MCF 10A (cell line): ENCODE results near the genes RBM44 and ASB1.

- PRO-cap, result no peak
- RRBS, result no CpG with 5 or more reads among the region's 26 CpGs
Measured at GRCh38 chr2:237700463-237701707, 73.5 kb downstream of the LRRFIP1 start.

GRCh38 chr2:237727384-237727748 lies 71.2 kb upstream of the RBM44 start:
- PRO-cap, result no peak
- RRBS, result no CpG with 5 or more reads among the region's 5 CpGs

GRCh38 chr2:237765952-237766914 lies 32.3 kb upstream of the RBM44 start:
- PRO-cap, result no peak
- RRBS, result no CpG with 5 or more reads among the region's 12 CpGs

- PRO-cap, result no peak
- RRBS, result no CpG with 5 or more reads among the region's 1 CpG
Measured at GRCh38 chr2:237785199-237785548, 13.4 kb upstream of the RBM44 start.

DNA sequence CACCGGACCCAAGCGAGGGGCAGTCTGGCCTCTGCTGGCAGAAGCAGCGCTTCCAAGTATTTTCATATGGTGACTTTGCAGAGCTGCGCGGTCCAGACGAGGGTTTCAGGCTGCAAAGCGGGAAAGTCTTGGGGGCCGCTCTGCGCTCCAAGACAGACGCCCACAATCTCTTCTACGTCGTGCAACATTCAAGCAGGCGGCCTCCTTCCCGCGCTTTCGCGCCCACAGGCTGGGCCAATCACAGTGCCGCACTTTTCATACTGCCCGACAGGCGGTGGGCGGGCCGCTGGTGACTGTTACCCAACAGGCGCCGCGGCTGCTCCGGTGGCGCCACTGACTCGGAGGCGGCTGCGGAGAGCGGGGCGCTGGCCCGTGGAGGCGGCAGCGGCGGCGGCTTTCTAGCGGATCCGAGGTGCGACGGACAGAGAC lies at the start of gene RBM44:
Gene RBM44, plus strand, starts transcription at position 330 of the 429 bp plus-strand sequence.
- PRO-cap, result no peak
- RRBS, result 94% methylated on average over 1 of the region's 41 CpGs

DNA sequence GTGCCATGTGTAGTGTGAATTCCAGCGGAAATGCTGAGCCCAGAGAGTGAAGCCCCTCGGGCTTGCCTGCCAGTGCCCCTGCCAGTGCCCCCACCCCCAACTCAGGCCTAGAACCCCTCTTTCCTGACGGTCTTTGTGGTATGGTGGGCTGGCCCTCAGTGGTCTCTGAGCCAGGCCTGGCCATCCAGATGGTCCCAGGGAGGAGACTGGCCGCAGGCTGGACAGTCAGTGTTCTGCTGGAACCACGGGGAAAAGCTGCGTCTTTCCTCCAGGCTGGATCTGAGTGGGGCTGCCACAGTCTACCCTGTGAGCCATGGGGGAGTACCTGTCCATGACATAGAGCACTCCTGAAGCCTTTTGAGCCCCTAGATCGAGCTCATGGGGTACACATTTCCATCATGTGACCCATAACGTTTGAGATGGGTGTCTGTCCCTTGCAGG lies 3.2 kb downstream of the RAMP1 start:
- PRO-cap, result no peak
- RRBS, result no CpG with 5 or more reads among the region's 8 CpGs

GRCh38 chr2:237895497-237896516 lies 36.4 kb downstream of the RAMP1 start:
- PRO-cap, result bidirectional peak, plus-strand start at chr2:237896421, minus-strand start at chr2:237896278
- RRBS, result 47% methylated on average over 3 of the region's 28 CpGs

DNA sequence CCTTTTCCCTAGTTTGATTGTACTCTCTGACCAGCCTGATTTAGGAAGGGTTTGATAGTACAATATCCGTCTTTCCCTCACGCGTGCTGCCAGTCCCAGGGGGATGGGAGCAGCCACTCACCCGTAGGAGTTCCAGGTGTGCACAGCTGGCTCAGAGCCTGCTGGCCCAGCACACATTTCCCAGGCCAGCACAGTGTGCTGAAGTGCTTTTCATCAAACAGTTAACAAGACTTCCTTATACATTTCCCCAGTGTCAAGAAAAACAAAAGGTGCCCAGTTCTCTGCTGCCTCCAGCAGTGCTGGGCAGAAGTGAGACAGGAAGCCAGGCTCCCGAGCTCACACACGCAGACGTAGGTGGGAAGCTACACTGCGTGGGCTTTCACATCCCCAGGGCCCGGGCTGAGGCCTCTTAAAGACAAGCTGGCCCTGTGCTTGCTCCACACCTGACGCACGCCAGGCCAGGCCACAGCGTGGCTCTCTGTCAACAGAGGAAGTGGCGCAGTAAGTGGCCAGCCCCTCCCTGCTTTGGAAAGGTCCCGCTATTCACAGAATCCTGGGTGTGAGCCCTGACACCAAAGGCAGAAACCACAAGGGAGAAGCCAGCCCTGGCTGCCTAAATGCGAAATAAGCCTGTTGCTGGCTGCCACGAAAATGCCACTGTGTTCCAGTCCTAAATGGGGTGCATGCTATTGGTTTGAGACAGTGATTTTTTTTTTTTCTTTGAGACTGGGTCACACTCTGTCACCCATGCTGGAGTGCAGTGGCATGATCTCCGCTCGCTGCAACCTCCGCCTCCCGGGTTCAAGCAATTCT lies 39.1 kb downstream of the RAMP1 start:
- PRO-cap, result bidirectional peak, plus-strand start at position 466 of the sequence, minus-strand start at position 477 of the sequence
- RRBS, result no CpG with 5 or more reads among the region's 20 CpGs

DNA sequence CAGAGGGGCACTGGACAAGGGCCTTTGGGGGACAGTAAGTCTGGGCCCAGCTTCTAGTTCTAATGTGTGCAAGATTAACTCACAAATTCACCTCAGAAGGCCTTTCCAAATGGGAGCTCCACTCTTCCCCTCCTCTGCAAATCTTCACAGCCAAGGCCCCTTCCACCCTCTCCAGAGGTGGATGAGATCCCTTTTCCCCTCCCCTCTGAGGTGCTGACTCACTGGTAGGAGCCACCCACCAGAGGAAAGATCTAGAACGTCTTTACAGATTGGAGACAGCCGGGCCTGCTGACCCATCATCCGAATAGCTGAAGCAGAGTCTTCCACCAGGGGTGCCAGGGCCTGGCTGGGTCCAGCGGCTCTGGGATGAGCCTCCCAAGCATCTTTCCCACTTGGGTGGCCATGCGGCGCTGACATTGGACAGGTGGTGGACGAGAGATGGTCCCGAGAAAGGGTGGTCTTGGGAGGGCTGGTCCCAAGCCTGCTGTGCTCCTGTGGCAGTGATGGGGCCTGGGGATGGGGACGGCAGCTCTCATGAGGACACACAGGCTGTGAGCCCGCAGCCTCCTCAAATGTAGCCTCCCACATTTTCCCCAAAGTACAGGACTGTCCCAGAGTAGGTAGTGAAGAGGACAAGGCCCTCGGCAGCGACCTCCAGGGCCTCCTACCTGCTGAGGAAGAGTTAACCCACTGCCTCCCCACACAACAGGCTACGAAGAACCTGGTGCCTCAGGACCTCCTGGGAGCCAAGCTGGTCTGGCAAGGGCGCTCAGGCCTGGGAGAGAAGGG lies 9.1 kb downstream of the ERFE start:
- PRO-cap, result no peak
- RRBS, result no CpG with 5 or more reads among the region's 14 CpGs

GRCh38 chr2:238231203-238231418 lies 8.7 kb downstream of the HES6 start:
- PRO-cap, result no peak
- RRBS, result no CpG with 5 or more reads among the region's 16 CpGs

- PRO-cap, result no peak
- RRBS, result no CpG with 5 or more reads among the region's 14 CpGs
Measured at GRCh38 chr2:238260500-238260987, 20.7 kb upstream of the HES6 start.

- PRO-cap, result bidirectional peak, plus-strand start at chr2:238288978, minus-strand start at chr2:238288794
- RRBS, result 1% methylated on average over 5 of the region's 98 CpGs
Measured at GRCh38 chr2:238288743-238289864, 694 bp upstream of the PER2 start.

GRCh38 chr2:238306417-238306902 lies 13.9 kb upstream of the TRAF3IP1 start:
- PRO-cap, result no peak
- RRBS, result no CpG with 5 or more reads among the region's 7 CpGs

DNA sequence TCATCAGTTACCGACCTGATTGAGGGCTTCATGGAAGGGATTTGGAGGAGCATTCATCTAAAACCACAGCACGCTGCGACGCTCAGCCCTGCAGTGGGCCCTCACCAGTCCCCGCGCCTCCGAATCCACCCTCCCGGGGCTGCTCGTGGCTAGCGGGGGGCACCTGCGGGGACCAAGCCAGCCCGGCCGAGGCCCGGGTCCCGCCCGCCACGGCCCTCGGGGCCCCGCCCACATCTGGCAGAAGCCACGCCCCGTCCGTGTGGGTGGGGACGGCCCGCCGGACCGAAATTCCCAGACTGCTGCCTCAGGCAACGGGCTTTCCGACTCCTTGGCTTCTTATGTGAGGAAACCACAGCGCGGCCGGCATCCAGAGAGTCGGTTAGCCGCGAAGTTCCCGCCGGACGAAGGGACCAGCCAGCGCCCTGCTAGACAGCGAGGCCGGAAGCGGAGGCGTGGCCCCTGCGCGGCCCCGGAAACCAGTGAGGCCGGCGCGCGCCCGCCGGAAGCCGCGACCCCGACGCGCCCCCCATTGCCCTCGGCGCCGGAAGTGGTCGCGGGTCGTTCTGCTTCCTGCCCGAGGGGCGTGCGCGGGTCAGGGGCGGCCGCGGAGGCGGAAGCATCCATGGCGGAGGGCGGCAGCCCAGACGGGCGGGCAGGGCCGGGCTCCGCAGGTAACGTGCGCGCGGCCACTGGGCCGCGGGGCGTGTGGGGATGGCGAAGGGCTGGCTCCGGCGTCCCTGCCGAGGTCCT lies at the start of gene ASB1:
Gene ASB1, plus strand, starts transcription at position 479 of the 750 bp plus-strand sequence.
- PRO-cap, result bidirectional peak, plus-strand start at position 316 of the sequence, minus-strand start at position 218 of the sequence; bidirectional peak, plus-strand start at position 479 of the sequence, minus-strand start at position 446 of the sequence
- RRBS, result under 1% methylated on average over 49 of the region's 87 CpGs

GRCh38 chr2:238449841-238450856 lies 23.4 kb downstream of the ASB1 start:
- PRO-cap, result no peak
- RRBS, result no CpG with 5 or more reads among the region's 20 CpGs

- PRO-cap, result no peak
- RRBS, result no CpG with 5 or more reads among the region's 11 CpGs
Measured at GRCh38 chr2:238852024-238852779, 4.3 kb downstream of the TWIST2 start.

- PRO-cap, result no peak
- RRBS, result no CpG with 5 or more reads among the region's 14 CpGs
Measured at GRCh38 chr2:238883146-238883643, 35.3 kb downstream of the TWIST2 start.

DNA sequence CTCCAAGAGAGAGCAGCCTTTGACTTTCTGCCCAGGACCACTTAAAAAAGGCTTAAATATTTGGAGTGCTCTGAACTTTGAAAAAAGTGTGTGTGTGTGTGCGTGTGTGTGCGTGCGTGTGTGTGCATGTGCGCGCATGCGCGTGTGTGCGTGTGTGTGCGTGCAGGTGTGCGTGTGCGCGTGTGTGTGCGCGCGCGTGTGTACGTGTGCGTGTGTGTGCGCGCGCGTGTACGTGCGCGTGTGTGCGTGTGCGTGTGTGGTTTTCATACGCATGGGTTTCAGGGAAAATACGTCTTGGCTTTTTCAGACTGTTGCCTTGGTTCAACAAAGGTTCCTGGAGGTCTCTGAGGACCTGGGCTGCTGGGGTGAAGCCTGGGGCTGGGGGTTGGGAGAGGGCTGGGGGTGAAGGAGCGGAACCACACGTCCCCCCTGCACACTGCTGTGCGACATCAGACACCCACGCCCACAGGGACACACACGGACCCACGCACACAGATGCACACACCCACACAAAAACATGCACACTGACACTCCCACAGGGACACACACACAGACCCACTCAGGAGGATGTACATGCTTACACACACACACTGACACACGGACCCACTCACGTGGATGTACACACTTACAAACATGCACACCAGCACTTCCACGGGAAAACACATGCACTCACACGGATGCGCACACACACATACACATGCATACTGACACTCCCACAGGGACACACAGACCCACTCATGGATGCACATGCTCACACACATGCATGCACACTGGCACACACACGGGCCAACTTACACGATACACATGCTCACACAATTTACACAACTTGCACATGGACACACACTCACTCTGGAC lies 58.1 kb downstream of the TWIST2 start:
- PRO-cap, result no peak
- RRBS, result no CpG with 5 or more reads among the region's 42 CpGs

- PRO-cap, result no peak
- RRBS, result 14% methylated on average over 1 of the region's 19 CpGs
Measured at GRCh38 chr2:239112997-239113833, 265.3 kb downstream of the TWIST2 start.

DNA sequence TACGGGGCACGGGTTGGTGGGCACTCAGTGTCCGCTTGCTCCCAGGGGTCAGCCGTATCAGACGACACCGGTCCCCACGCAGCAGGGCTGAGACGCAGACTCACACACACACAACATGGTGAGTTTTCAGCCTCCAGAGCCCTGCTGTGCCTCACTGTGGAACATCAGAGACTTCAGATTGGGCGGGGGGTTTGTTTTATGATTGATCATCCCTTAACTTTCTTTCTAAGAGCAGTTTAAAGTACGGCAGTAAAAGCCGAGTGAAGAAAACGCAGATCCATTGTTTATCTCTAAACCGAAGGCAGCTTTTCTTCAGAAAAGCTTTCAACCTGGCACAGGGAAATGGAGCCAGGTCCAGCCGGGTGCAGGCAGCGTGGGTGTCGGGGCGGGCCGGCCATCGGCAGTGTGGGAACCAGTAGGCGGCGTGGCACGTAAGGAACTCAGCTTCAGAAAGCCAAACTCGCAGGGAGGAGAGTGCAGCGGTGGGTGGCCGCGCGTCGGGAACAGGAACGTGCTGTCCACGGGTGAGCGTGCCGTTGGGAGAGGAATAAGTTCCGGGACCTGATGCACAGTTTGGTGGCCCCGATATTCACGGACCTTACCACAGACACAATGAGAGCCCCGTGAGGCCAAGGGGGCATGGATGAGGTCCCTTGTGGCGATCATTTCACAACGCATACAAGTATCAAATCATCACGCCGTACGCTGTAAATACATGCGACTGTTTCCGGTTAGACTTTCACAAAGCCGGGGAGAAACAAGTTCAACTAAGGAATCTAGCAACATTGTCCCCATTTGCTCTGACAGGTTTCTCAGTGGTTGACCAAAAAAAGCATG lies 270.3 kb downstream of the TWIST2 start:
- PRO-cap, result no peak
- RRBS, result no CpG with 5 or more reads among the region's 44 CpGs